MCF 10A (cell line): Measurements from ENCODE around the genes POU1F1, EPHA6 and ARL6.

DNA sequence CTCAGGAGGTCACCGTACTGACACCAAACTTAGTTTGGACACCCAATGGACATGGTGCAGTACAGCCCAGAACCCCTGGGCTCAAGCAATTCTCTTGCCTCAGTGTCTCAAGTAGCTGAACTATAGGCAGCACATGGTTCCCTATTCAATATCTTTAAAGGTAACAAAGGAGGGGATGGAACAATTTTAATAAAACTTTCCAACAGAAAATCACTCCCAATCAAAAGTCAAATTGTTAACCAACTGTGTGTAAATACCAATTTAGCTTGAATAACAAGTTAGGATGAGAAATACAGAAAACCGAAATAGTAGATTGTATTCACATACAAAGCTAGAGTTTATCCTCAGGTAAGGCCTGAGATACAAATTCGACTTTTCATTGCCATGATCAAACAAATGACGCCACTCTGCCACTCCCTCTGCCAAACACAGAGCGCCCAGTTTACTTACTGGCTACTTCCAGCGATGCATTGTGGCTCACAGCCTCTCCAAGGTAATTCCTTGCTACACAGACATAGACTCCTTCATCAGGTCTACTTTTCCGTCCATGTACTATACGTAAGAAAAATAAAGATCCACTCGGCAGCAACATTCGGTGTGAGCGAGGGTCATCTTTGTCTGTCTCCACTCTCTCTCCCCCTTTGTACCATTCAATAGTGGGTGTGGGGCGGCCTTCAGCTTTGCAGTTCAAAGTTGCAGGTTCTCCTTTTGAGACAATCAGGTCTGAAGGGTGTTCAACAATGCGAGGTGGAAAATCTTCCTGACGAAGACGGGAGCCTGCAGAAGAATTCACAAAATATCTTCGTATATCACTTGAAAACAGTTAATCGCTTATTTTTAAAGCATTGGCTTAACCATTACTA is 829.4 kb downstream of the ROBO1 start:
- PRO-cap = no peak
- RRBS = no CpG with 5 or more reads among the region's 17 CpGs

GRCh38 chr3:81162068-81162503 is 599.4 kb downstream of the GBE1 start:
- PRO-cap = unidirectional peak, minus-strand start at chr3:81162209

- PRO-cap = bidirectional peak, plus-strand start at chr3:81726999, minus-strand start at chr3:81726899
- RRBS = no CpG with 5 or more reads among the region's 7 CpGs
Measured at GRCh38 chr3:81726674-81727252, 34.7 kb downstream of the GBE1 start.

DNA sequence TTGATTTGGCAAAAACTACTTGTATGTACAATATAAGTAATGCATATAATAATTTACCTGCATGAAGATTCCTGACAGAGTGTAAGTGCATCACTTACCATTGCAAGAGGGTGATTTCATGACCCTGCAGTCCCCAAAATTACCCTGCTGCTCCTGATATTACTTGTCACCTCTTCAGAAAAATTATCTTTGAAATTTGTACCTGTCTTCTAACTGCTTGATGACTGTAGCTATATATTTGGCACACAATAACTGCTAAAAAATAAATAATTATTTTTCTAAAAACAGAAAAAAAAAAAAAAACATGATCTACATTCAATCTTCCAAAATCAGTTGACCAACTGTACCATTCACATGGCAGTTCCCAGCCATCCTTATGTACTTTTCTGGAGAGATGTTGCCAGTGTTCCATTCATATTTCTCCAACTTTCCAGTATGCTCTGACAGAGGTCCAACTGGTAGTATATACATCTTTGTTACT is 153.6 kb upstream of the CADM2 start:
- PRO-cap = no peak

GRCh38 chr3:85383367-85383837 is 424.6 kb downstream of the CADM2 start:
- PRO-cap = no peak
- RRBS = no CpG with 5 or more reads among the region's 1 CpG

GRCh38 chr3:86378884-86379301 is 612.1 kb downstream of the VGLL3 start:
- PRO-cap = no peak
- RRBS = no CpG with 5 or more reads among the region's 2 CpGs

DNA sequence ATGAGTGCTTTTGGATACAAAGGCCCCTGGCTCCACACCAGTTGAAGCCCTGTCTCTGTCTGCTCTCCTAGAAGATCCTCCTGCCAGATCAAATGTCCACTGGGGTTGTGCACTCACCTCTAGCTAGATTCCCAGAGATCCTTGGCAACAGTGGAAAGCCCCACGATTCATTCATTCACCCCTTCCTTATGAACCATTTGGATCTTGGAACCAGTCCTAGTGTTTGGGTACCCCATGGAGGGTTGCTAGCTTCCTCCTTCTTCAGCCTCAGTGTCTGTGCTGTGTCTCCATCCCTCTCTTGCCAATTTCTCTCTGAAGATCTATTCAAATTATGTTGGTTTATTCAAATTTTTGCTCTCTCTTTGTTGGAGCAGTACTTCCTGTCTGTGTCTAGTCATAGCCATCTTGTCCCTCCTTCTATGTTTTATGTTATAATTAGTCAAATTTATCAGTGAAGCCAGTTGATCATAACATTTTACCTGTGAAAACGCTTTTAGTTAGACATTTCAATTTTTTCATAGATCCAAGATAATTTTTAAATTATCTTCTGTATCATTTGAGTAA is 307.9 kb downstream of the VGLL3 start:
- PRO-cap = no peak
- RRBS = no CpG with 5 or more reads among the region's 2 CpGs

DNA sequence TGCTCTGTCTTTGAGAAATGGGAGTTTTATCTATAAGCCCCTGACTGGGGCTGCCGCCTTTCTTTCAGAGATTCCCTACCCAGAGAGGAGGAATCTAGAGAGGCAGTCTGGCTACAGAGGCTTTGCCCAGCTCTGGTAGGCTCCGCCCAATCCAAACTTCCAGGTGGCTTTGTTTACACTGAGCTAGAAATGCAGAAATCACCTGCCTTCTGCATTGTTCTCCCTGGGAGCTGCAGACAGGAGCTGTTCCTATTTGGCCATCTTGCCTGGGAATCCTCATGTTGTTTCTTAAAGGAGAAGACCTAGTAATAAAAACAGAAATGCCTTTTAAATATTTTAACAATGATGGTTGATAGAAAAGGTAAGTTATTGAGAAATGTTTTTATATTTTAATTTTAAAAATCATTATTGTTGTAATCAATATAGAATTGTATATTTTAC is 114.1 kb downstream of the VGLL3 start:
- PRO-cap = no peak
- RRBS = no CpG with 5 or more reads among the region's 2 CpGs

DNA sequence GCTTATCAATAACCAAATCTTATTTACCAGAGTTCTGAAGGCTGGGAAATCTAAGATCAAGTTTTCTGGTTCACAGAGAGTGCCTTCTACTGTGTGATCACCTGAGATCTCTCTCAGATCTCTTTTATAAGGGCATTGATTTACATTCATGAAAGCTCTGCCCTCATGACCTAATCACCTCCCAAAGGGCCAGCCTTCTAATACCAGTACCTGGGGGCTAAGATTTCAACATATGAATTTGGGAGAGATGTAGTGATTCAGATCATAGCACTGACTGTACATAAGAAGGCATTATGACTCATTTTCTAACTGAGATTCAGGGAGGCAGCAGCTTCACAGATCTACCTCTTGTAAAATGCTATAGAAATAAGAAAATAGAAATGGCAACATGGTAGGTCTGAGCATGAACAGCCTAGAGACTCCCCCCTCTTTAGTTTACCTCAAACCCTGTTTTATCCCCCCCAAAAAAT is 39.6 kb downstream of the VGLL3 start:
- PRO-cap = bidirectional peak, plus-strand start at position 301 of the sequence, minus-strand start at position 123 of the sequence

DNA sequence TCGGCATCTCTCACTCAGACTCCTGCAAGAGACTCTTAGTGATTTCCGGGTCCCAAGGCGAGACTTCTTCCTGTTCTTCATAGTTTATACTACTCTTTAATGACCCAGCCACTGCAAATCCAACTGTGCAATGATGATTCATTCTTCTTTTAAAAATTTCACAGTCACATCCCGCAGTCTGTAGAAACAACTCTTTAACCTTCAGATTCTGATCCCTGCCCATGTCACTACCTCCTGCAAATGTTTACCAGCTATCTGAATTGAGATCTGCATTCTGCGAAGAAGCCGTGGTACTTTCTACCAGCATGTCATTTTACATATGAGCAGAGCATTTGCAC is 2.8 kb upstream of the VGLL3 start:
- PRO-cap = bidirectional peak, plus-strand start at position 194 of the sequence, minus-strand start at position 91 of the sequence
- RRBS = no CpG with 5 or more reads among the region's 6 CpGs

- PRO-cap = no peak
- RRBS = no CpG with 5 or more reads among the region's 13 CpGs
Measured at GRCh38 chr3:87088487-87088916, 97.6 kb upstream of the VGLL3 start.

DNA sequence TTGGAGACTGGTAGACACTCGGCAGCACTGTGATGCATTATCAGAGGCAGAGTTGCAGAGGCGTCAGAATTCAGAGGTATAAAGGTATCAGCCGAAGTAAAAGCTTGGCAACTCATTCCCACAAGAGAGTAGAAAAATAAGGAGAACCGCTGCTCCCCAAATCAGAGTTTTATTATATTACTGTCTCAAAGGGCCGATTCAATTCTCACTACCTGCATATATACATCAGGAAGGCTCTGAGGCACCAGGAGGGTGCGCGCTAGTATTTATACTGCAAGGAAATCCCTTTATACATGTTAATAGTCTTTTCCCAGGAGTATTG is at the start of gene POU1F1:
TSS of gene POU1F1 (minus strand) at position 238 of the 322 bp plus-strand sequence.
- PRO-cap = no peak
- RRBS = no CpG with 5 or more reads among the region's 7 CpGs

DNA sequence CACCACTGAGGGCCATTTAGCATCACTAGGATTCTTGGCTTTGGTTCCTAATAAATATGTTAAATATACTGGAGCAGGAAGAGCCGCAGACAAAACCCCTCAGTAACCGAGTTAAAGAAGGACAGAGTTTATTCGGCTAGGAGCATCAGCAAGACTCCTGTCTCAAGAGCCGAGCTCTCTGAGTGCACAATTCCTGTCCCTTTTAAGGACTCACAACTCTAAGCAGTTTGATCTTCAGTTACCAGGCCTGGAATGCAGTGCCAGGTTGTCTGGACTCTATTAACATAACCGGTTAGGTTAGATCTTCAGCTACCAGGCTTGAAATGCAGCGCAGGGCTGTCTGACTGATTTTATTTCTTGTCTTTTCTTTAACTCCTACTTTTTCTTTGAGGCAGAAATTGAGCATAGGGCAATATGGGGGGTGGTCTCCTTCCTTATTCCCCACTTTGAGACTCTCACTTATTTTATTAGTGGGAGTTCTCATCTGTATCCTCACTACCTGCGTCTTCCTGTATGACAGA is 58.8 kb upstream of the HTR1F start:
- PRO-cap = no peak
- RRBS = no CpG with 5 or more reads among the region's 7 CpGs

DNA sequence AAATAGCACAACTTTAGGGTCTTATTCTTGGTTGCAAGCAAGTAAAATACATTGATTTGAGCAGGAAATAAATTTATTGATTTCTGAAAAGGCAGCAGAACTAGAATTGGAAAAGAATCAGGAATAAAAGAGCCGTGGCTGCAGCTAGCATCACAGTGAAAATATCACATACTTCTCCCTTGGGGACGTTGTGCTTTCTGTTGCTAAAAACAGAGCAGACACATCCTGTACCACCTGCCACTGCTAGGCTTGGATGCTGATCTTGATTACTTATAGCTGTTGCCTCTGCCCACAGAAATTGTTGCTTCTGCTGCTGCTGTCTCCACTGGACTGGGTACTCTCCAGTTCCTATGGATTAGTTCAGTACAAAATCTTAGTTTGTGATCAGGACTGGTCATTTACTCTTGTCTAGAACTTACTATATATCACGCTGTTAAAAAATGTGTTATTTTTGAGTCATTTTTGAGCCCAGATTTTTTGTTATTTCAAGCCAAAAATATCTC is 95.3 kb downstream of the CSNKA2IP start:
- PRO-cap = no peak
- RRBS = no CpG with 5 or more reads among the region's 3 CpGs

DNA sequence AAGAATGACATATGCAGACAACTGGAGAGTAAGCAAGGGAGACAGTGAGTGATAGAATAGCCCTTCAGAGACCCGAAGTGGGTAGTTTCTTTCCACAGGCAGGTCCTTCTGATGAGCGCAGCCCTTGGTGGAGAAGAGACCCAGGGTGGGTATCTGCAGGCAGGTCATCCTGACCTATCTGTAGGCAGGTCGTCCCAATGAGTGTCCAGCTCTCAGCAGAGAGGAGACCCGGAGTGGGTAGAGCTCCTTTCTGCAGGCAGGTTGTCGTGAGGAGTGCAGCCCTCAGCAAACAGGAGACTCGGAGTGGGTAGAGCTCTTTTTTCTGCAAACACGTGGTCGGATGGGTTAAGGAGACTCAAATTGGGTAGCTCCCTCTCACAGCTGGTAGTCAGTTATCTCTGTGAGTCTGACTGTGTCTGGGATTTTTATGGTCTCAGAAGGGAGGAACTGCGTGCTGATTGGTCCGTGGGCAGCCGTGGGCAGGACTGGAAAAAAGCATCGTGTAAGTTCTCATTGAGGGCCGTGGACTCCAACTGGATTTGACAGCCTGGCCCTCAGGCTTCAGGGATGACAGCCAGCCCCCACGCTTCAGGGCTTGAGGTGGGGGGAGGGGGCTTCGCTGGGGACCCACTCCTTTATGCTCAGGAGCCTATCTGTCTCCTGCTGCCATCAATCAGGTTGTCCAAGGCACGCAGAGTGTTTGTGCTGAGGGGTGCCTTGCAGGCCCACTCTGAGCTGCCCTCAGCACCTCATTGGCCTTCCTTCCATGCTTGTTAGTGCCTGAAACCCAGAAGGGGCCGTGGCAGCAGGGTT is 463.8 kb downstream of the EPHA3 start:
- PRO-cap = no peak
- RRBS = no CpG with 5 or more reads among the region's 17 CpGs

GRCh38 chr3:94036415-94036956 is 8.1 kb upstream of the STX19 start:
- PRO-cap = no peak
- RRBS = no CpG with 5 or more reads among the region's 6 CpGs

GRCh38 chr3:96617602-96618254 is 196.7 kb upstream of the EPHA6 start:
- PRO-cap = no peak
- RRBS = no CpG with 5 or more reads among the region's 12 CpGs

DNA sequence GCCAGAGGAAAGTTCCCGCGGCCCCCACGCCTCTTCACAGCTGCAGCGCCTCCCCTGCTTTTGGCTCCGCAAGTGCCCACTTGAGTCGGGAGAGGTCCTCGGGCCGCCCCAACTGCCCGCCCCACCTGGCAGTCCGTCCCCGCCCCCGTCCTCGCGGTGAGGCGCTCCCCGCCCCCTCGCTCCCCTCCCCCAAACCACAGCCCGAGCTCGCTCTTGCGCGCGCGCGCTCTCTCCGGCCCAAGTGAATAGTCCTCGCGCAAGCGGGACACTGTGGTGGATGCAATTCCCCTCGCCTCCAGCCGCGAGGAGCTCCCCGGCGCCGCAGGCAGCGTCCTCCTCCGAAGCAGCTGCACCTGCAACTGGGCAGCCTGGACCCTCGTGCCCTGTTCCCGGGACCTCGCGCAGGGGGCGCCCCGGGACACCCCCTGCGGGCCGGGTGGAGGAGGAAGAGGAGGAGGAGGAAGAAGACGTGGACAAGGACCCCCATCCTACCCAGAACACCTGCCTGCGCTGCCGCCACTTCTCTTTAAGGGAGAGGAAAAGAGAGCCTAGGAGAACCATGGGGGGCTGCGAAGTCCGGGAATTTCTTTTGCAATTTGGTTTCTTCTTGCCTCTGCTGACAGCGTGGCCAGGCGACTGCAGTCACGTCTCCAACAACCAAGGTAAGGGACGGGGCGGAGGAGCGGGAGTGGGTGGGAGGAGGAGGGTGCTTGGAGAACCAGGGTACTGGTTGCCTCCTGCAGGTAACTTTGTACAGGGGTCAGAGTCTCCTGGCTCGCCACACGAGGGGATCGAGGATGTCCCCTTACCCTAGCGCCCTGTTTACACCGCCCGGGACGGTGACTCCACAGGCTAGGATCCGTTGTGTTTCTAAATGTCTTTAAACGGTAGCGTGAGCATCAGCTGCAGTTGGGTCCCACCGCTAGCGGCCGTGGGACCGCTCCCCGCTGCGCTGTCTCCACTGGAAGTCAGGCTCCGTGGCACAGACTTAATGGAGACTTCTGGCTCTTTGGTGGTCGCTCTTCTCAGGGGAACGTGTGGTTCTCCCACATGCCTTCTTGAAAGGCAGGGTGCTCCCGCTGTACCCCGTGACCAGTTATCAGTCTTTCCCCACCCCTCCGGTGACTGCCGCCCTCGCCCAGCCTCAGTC is at the start of gene EPHA6:
TSS of gene EPHA6 (plus strand) at position 248 of the 1,150 bp plus-strand sequence.
- PRO-cap = no peak
- RRBS = 47% methylated on average over 14 of the region's 79 CpGs

DNA sequence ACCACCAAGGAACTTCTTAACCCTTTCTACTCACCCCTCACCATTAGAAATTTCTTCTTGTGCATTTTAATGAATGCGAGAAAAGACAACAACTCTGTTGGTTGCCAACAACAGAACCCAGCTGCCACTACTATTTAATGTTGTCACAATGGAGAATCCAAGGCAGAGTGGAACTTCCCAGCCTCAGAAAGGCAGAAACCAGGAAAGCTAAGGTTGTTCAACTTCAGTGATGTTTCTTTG is 325.2 kb upstream of the ARL6 start:
- PRO-cap = no peak
- RRBS = no CpG with 5 or more reads among the region's 1 CpG

GRCh38 chr3:97764156-97765024 is at the start of gene ARL6:
Gene ARL6, plus strand, starts transcription at chr3:97764758.
- PRO-cap = bidirectional peak, plus-strand start at chr3:97764536, minus-strand start at chr3:97764490; bidirectional peak, plus-strand start at chr3:97764785, minus-strand start at chr3:97764708
- RRBS = 3% methylated on average over 26 of the region's 52 CpGs